Measurements from ENCODE around the gene MAP7.

DNA sequence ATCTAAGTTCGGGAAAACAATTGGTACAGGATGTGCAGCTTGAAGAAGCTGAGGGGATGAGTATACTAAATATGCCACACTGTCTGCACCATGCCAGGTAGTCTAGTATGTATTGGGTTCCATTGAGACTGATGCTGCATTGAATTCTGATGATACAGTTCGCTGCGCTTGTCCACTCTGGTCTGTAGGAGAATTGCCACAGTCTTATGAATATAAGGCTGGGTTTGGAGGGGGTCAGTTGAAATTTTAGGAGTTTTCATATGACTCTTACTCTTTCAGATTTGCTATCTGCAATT is 55.4 kb upstream of the HBS1L start:
- RRBS: no CpG with 5 or more reads among the region's 3 CpGs
CAGE:
- cytosol, long polyA plus RNA: no peak
- long polyA plus RNA: no peak
- nucleus, long polyA plus RNA: no peak

DNA sequence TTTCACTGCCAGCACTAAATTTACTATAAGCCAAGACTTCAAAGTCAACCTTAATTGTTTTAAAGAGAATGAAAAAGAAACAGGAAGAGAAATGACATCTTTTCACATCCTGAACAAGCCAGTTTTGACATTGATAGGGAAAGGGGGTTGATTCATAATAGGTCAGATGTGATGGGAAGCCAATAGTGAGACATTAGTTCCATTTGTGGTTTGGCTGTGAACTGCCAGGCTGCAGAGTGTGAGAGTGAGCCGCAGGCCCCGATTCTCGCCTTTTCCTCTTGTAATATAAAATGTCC is 52.6 kb upstream of the MYB start:
- RRBS: no CpG with 5 or more reads among the region's 3 CpGs
CAGE:
- cytosol, long polyA plus RNA: no peak
- long polyA plus RNA: no peak
- nucleus, long polyA plus RNA: no peak

DNA sequence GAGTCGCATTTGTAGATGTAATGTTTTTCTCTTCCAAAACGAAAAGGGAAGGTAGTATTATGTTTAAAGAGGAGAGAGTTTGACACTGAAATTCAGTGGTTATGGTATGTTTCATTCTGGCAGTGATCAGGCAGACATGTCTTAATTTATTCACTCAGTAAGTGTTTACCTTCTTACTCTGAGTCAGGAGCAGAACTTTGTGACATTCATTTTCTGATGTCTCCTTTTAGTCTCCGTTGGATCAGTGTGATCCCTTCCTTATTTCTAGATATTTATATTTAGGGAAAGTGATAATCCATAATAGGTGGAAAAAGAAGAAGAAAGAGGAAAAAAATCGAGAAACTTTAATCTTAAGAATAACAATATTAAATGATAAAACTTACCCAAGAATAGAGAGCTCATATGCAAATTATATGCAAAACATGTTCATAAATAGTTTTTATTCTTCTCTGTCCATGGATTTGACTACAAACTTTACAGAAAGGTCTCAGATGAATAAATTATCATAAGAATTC is 11.9 kb downstream of the MYB start:
- RRBS: no CpG with 5 or more reads among the region's 4 CpGs
CAGE:
- cytosol, long polyA plus RNA: no peak
- long polyA plus RNA: no peak
- nucleus, long polyA plus RNA: no peak

GRCh38 chr6:135921106-135921550 is 69.6 kb downstream of the PDE7B start:
- RRBS: no CpG with 5 or more reads among the region's 3 CpGs
CAGE:
- cytosol, long polyA plus RNA: no peak
- long polyA plus RNA: no peak
- nucleus, long polyA plus RNA: no peak

DNA sequence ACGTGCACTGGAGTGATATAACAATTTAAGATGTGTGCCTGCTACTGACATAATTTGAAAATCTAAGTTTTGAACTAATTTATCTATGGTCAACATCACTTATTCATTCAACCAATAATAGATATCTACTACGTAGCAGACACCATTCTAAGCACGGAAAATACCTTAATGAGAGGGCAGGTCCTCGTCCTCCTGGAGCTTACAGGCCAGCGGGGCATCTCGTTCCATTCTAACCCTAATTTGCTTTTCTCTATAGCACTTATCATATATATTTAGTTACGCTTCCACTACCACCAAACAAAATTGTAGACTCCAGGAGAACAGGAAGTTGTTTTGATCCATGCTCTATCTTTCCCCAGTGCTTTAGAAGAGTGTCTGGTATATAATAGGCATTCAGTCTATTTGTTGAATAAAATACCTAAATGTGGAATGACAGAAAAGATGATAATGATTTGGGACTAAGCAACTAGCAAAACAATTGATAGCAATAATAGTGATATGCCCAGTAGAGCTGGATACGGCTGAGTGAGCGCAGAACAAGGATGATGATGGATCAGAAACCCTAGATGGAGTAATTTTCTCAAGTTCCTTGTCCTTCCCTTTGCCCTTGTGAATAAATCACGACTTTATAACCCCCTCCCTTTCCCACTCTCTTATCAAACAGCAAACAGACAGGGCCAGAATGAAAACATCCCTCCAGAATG is 1.0 kb upstream of the MTFR2 start:
- RRBS: no CpG with 5 or more reads among the region's 10 CpGs
CAGE:
- cytosol, long polyA plus RNA: no peak
- long polyA plus RNA: no peak
- nucleus, long polyA plus RNA: no peak

GRCh38 chr6:136266819-136267875 is 17.0 kb upstream of the MTFR2 start:
- RRBS: no CpG with 5 or more reads among the region's 8 CpGs
CAGE:
- cytosol, long polyA plus RNA: no peak
- long polyA plus RNA: no peak
- nucleus, long polyA plus RNA: no peak

DNA sequence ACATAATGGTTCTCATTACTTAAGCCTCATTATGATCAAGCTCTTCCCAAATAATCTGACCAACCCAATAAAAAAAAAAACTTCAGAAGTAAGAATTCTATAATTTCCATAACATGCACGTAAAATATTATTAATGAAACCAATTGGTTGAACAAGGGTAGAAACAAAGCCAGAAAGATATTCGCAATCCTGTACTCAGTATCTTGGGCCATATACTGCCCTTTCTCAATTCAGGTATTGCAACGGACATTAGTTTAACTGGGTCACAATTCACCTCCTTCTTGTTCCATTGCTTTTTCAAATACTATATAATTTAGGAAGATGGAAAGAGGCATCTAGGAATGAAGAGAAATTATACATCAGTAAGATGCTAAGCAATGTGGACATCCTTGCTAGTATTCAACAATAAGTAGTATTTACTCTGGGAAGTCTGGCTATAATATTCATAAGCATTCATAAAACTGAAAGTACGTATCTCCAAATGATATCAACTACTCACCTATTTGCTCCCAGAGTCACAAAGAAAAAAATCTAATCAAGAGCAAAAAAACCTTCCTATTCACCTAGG is 19.5 kb downstream of the BCLAF1 start:
- RRBS: no CpG with 5 or more reads among the region's 4 CpGs
CAGE:
- cytosol, long polyA plus RNA: no peak
- long polyA plus RNA: no peak
- nucleus, long polyA plus RNA: no peak

- RRBS: no CpG with 5 or more reads among the region's 6 CpGs
CAGE:
- cytosol, long polyA plus RNA: no peak
- long polyA plus RNA: no peak
- nucleus, long polyA plus RNA: no peak
Measured at GRCh38 chr6:136270958-136272303, 18.2 kb downstream of the BCLAF1 start.

DNA sequence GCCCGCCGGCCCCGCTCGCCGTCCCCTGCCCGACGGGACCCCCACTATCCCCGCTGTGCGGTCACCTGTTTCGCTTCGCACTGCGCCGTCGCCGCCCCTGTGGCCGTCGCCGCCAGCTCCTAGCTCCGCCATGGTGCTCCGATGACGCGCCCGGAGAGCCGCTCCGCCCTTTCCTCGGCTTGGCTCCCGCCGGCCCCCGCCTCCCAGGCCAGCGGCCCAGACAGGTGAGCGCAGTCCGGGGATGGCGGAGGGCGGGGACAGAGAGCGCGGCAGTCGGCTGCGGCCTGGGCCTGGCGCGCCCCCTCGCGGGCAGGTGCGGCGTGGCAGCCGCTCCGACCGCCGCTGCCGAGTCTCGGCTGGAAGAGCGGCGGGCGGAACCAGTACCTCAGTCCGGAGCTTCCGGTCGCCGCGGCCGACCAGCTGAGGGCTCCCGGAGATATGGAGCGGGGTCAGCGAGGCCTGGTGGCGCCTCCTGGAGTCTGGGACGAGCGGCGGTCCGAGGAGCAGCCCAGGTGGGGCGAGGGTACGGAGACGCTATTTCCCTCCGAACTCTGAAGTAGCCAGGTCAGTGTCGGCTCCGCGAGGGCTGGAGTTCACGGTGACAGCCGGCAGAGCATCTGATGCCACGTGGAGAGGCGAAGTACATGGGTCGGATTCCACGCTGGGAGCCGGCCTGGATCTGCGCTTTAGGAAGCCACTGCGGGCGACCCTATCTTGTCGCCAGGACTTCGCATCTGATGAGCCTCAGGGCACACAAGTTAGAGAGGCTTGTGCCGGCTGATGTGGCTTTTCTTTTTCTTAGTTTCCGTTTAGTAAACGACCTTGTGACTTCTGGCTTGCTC is at the start of gene MAP7:
TSS of gene MAP7 (minus strand) at position 146 of the 842 bp plus-strand sequence.
- RRBS: 3% methylated on average over 19 of the region's 89 CpGs
CAGE:
- cytosol, long polyA plus RNA: no peak
- long polyA plus RNA: no peak
- nucleus, long polyA plus RNA: no peak

GRCh38 chr6:136583213-136584293 is 33.3 kb upstream of the MAP7 start:
- RRBS: no CpG with 5 or more reads among the region's 10 CpGs
CAGE:
- cytosol, long polyA plus RNA: no peak
- long polyA plus RNA: no peak
- nucleus, long polyA plus RNA: no peak

DNA sequence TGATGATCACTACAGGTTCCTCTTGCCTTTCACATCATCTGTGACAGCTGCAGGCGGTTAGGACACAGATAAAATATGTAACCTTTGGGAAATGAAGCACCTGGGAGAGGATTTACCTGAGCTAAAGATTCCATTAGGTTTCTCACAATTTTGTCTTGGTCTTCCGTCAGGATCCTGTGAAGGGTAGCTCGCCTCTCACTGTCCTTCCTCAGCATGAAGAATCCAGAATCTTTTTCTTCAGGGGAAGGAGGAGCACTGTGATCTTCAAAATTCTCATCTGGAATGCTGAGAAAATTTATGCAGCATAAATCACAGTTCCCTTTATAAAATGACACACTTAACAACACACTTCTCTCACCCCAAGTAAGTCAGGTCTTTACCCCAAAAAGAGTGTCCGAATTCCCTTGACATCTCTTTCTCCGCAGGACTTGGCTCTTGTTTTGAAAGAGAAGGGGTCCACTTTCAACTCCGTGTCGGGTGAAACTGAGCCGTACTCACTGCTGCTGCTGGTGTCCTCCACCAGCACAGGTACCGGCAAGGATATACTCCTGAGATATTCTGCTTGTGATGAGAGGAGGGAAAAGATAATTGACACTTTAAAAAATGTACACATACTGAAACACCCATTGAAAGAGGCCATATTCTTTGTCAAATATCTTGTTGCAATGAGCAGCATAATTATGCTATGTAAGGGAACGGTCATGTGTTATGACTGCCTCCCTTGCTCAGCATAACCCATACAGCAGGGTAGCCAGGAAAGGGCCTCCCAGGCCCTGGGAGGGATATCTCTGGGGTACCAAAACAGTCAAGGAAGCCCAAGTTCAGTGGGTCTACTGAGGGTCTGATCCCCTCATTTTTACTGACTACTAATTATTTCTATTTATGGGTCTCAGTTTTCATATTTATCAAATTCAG is 42.1 kb upstream of the MAP7 start:
- RRBS: no CpG with 5 or more reads among the region's 10 CpGs
CAGE:
- cytosol, long polyA plus RNA: no peak
- long polyA plus RNA: no peak
- nucleus, long polyA plus RNA: no peak

DNA sequence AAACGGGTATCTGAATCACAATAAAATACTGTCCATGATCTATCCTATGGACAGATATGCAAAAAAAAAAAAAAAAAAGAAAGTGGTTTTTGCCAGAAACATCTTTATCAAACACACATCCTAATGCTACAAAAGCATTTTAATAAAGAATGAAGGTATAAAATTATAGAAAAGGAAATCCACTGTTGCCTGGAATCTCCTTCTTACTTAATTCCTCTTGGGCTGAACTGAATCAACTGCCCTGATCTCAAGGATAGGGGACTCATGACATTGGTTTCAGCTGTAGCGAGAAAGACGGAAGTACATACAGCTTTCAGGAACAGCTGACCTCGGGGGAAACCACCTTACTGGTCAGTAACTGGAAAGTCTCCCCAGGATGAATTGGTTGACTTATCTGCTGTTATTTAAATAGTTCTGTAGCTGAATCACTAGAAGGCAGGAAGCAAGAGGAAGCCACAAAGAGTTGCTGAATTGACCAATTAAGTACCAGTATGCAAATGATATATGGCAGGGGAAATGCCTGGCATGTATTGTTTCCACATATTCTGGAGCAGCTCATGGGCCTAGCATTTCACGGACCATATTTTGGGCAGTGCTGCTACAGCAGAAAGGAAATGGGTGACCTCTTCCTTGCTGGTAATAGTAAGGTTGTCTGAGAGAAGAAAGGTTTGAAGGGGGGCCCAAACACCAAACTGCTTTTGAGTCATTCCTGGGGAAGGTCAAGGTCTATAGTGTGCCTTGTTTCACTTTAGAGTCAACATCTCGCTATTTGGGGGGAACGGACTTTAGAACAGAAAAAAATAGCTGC is 43.6 kb upstream of the MAP7 start:
- RRBS: no CpG with 5 or more reads among the region's 7 CpGs
CAGE:
- cytosol, long polyA plus RNA: no peak
- long polyA plus RNA: no peak
- nucleus, long polyA plus RNA: no peak

DNA sequence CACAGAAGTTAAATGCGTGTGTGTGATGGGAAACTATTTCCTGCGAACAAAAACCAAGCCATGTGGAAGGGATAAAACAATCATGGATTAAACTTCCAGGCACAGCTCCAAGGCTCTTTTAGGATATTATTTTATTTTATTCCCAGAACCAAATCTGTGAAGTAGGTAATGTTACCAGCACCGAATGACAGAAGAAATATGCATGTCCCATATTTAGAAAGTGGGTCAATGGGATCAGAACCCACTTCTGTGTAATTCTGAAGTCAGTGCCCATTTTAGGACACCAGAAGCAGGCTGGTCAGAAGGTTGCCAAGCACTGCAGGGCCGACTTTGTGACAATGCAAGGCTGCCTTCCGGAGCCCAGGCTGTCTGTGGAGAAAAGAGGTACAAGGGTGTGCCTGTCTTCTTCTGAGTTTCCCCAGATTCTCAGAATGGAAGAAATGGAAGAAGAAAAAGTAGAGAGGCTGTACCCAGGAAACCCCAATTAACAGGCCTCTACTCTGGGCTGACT is 49.4 kb upstream of the MAP7 start:
- RRBS: no CpG with 5 or more reads among the region's 5 CpGs
CAGE:
- cytosol, long polyA plus RNA: no peak
- long polyA plus RNA: no peak
- nucleus, long polyA plus RNA: no peak

DNA sequence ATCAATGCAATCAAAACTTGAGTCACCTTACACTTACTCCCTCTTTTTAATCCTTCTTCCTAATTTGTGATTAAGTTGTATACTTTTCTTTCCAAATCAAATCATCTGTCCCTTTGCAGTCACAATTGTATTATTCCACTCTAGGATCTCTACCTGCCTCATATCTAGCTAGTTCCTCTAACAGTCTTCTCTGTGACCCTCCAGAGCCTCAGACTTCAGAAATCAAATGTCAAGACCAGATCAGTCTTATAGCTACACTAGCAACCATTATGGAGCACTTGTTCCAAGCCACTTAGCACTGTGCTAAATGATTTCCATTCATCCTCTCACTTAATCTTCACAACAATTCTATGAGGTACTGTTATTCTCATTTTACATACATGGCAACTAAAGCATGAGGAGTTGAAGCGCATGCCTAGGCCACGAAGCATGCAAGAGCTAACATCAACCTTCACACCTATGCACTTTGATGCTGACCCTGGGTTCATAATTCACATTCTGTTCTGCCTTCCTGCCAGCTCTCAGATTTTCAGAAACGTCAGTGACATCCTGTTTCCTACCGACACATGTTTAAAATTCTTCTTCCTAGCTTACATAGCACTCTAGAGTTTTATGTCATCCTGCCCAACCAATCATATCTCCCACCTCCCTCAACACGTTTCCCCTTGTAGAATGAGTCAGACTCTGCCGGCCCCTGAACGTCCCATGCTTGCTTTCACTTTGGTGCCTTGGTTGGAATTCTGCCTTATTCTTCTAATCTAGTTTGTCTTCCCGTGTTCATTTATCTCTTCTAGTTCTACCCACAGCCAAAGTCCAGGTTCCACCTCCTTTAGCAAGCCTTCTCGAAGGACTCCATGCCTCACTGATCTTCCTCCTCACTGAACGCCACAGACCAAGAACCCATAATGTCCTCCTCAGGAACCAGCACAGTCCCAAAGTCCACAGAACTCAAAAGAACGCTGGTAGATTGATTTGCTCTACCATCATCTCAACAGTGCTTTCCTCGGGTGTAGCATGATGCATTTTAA is 97.1 kb upstream of the MAP7 start:
- RRBS: no CpG with 5 or more reads among the region's 12 CpGs
CAGE:
- cytosol, long polyA plus RNA: no peak
- long polyA plus RNA: no peak
- nucleus, long polyA plus RNA: no peak

DNA sequence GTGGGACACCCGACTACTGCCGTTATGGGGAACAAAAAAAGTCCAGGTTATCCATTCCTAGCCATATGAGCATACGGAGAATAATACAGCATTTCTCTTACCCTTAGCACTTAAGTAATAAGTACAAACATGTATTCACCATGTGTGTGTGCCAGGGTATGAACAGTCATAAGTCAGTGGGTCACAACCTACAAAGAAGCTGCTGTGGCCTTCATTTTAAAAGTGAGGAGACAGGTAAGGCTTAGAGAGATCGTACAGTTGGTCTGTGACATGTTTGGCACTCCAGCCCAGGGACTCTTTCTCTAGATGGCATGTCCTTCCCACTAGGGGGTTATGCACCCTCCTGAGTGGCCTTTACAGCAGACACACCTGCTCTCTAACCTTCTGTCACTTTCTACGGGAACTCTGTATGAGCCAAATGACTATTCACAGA is 91.4 kb downstream of the MAP3K5 start:
- RRBS: no CpG with 5 or more reads among the region's 5 CpGs
CAGE:
- cytosol, long polyA plus RNA: no peak
- long polyA plus RNA: no peak
- nucleus, long polyA plus RNA: no peak

GRCh38 chr6:136739797-136740801 is 52.2 kb downstream of the MAP3K5 start:
- RRBS: no CpG with 5 or more reads among the region's 11 CpGs
CAGE:
- cytosol, long polyA plus RNA: no peak
- long polyA plus RNA: no peak
- nucleus, long polyA plus RNA: no peak

GRCh38 chr6:136921382-136922133 is 543 bp upstream of the SLC35D3 start:
- RRBS: 2% methylated on average over 16 of the region's 81 CpGs
CAGE:
- cytosol, long polyA plus RNA: no peak
- long polyA plus RNA: no peak
- nucleus, long polyA plus RNA: no peak

- RRBS: no CpG with 5 or more reads among the region's 4 CpGs
CAGE:
- cytosol, long polyA plus RNA: no peak
- long polyA plus RNA: no peak
- nucleus, long polyA plus RNA: no peak
Measured at GRCh38 chr6:137431672-137432065, 62.5 kb downstream of the OLIG3 start.

GRCh38 chr6:137717201-137718063 is 149.6 kb upstream of the TNFAIP3 start:
- RRBS: no CpG with 5 or more reads among the region's 6 CpGs
CAGE:
- cytosol, long polyA plus RNA: no peak
- long polyA plus RNA: no peak
- nucleus, long polyA plus RNA: no peak

DNA sequence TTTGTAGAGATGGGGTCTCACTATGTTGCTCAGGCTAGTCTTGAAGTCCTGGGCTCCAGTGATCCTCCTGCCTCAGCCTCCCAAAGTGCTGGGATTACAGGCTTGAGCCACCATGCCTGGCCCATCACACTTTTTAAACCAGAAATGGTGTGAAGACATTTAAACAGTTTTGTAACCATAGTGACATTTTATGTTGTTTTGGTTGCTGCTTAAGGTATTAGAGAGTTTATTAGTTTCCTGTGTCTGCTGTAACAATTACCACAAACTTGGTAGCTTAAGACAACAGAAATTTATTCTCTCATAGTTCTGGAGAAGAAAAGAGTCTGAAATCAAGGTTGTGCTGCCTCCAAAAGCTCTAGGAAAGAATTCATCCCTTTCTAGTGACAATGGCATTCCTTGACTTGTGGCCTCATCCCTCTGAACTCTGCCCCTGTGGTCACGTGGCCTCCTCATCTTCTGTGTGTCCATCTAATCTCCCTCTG is 104.6 kb upstream of the TNFAIP3 start:
- RRBS: no CpG with 5 or more reads among the region's 1 CpG
CAGE:
- cytosol, long polyA plus RNA: no peak
- long polyA plus RNA: no peak
- nucleus, long polyA plus RNA: no peak